SP-49 (cell line): Measurements from ENCODE around the genes GCFC2, REG1B and SUCLG1.

GRCh38 chr2:74504578-74505209, 2.8 kb downstream of the PCGF1 start:
- PRO-cap: no peak

- PRO-cap: no peak
Observed at GRCh38 chr2:74508206-74508551, 684 bp upstream of the PCGF1 start.

- PRO-cap: no peak
Observed at GRCh38 chr2:74552255-74553555, 1.0 kb downstream of the LOXL3 start.

- PRO-cap: no peak
Observed at GRCh38 chr2:74573800-74574232, 19.3 kb downstream of the DOK1 start.

DNA sequence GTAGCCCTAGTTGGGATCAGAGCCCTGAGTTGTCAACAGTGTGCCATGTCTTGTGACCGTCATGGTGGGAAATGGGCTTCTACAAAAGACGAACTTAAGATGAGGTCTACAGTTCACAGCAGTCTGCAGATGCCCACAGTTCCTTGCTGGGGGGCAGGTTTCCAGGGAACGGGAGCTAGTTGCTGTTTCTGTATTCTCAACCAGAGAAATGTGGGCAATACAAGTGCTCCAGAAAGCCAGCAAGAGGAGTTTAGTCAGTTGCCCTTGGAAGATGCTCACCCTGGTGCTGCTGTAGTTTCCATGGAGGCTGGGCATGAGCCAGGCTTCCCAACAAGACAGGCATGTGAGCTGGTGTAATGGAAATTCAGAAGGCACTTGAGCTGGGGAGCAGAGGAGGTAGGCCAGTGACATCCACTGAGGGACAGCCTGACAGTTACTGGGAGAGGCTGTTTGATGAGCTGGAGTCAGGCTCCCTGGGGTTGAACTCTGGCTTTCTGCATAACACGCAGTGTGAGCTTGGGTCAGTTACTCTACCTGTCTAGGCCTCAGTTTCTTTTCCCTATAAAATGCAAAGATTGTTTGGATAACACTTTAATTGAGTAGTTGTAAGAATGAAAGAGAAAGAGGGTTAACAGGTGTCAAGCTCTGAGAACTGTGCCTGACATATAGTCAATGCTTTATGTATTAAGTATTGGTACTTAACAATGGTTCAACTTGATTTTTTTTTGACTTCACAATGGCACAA, 7.8 kb downstream of the HK2 start:
- PRO-cap: no peak

GRCh38 chr2:74892128-74892683, 58.3 kb downstream of the HK2 start:
- PRO-cap: no peak

GRCh38 chr2:74959349-74959751, 907 bp downstream of the POLE4 start:
- PRO-cap: no peak

- PRO-cap: no peak
Observed at GRCh38 chr2:75238914-75239406, 39.6 kb upstream of the TACR1 start.

- PRO-cap: bidirectional peak, plus-strand start at chr2:75710752, minus-strand start at chr2:75710662; bidirectional peak, plus-strand start at chr2:75711007, minus-strand start at chr2:75710897
Observed at GRCh38 chr2:75710235-75711510, at the start of gene GCFC2. GCFC2 (minus strand) TSS chr2:75710915.

- PRO-cap: no peak
Observed at GRCh38 chr2:76037689-76037896, 326.9 kb upstream of the GCFC2 start.

GRCh38 chr2:76579571-76579961, 868.9 kb upstream of the GCFC2 start:
- PRO-cap: no peak

GRCh38 chr2:77521397-77521841, 757 bp downstream of the LRRTM4 start:
- PRO-cap: no peak

DNA sequence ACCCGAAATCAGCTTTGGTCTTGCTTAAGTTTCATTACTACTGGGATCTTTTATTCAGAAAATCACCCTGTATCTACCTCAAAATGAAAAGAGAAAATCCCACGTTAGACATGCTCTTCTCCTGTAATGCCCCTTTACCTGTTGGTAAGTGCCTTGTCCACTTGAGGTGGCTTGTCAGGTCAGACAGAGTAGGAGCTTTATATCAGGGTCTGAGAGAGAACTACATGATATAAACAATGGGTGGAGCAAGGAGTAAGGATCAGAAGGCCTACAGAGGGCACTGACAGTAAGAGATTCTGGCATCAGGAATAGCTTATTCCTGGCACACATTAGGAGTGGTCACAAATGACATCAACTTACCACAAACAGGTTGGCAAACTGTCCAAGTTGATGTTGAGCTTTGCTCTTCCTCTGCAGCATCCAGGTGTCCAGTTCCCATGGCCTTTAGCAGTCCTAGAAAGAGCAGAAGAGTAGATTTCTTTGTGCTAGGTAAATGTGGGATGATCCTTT, at the start of gene REG1B:
REG1B (minus strand) TSS at position 173 of the 510 bp plus-strand sequence.
- PRO-cap: no peak

DNA sequence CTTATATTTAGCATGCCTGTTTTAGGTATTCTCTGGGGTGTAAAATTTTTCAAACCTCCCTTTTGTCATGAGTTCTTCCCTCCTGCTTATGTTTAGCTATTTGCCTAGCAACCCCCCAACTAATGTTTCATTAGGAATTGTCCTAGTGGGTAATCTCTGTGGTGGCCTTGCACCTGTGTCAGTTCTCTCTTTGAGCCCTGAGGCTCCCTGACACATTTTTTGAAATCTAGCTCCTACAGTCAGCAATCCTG, 12.5 kb upstream of the REG1B start:
- PRO-cap: no peak

DNA sequence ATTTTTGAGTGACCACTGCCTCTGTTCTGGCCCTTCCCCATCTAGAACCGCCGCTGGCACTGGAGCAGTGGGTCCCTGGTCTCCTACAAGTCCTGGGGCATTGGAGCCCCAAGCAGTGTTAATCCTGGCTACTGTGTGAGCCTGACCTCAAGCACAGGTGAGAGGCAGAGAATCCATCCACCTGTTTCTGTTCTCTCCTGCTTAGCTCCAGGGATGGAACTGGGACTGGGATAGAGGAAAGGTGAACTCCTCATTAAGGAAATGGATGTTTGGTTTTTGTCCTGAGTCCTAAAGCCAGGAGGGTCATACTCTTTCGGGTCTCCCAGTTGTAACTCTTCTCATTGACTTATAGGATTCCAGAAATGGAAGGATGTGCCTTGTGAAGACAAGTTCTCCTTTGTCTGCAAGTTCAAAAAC, 2.5 kb downstream of the REG1A start:
- PRO-cap: no peak

- PRO-cap: no peak
Observed at GRCh38 chr2:79158190-79158497, 1.4 kb downstream of the REG3A start.

GRCh38 chr2:79832265-79833072, 319.6 kb downstream of the CTNNA2 start:
- PRO-cap: no peak

GRCh38 chr2:81466702-81467817, 1162.5 kb upstream of the LRRTM1 start:
- PRO-cap: no peak

DNA sequence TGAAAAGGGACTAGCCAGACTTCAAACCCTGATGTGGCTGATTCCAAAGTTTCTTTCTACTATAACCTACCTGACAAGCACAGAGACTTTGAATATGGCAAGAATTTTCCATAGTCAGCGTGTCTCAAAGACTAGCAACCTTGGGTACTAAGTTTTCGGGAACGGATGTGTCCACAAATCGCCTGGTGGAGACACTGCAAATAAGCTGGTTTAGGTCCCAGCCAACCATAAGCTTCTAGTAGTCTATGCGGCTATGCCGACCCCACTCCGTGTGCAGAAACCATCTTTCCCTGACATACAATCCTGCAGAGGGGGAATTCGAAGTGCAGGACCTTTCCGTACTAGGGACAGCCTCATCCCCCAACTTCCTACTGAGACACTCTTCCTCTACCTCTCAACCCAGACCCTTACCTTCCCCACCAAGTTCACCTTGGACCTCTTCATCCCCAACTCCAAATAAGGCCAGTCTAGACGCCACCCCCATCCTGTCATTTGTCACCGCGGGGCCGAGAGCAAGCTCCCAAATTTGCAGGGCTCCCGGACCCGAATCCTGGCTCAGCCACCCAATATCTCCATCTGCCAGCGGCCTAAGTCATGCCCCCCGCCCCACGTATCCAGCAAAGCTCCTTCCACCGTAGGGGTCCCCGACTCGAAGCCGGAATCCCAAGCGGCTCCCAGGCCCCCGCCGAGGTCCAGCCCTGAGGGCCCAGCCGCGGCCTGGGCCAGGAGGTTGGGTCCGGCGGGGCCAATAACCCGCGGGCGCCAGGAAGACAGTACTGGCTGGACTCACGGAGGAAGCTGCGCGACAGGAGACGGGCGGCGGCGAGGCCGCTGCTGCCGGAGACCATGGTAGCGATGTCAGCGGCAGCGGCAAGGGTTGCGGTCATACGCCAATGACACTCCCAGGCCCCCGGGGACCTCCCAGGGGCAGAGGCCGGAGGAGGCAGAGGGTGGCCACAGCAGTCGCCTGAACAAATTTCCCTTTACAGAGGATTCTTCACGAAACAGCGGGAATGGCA, at the start of gene SUCLG1:
SUCLG1 (minus strand) TSS at position 898 of the 1,019 bp plus-strand sequence.
- PRO-cap: bidirectional peak, plus-strand start outside the sequence, minus-strand start at position 857 of the sequence

- PRO-cap: no peak
Observed at GRCh38 chr2:84849352-84849973, 31.4 kb downstream of the TRABD2A start.